ENCODE measurements around a stretch of chr20.

DNA sequence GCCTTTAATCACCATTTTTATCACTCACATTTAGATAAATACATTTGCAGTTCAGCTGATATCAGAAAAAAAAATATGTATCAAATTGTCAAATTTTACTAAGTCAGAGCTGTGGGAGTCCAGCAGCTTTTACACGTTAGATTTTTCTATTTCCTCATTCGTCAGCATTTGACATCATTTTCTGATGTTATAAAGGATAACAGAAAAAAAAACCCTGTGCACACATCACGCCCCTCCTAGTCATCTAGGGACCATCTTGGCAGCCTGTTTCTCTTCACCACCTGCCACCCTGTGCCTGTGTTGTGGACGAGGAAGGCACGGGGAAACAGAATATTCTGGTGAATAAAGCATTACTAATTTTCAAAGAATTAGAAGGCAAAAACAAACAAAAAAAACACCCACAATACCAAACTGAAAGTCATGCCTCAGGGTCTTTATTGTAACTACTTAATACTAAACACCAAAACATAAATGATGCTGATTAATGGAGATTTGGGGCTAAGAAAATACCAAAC is 12.3 kb downstream of the B4GALT5 start:
- PRO-cap = no peak
- RAMPAGE, long total RNA = no peak

DNA sequence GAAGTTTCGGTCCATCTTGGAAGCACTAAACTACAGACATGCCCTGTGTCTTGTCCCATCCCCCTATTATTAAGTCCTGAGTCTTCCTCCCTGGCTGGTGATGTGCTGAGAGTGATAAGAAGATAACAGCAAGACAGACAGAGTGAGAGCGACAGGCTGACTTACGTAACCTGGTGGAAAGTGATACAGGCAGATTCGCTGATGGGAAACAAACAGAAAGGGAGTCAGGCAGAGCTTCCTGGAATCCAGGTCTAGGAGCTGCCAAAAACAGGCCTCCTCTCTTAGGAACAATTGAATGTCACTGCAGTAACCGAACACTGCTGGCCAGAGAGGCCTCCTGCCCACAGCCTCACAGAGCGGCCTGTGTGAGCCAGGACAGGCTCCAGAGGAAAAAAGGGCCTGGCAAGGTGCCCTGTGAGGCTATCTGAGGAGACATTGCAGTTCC is 34.1 kb upstream of the B4GALT5 start:
- PRO-cap = no peak
- RAMPAGE, long total RNA = no peak

DNA sequence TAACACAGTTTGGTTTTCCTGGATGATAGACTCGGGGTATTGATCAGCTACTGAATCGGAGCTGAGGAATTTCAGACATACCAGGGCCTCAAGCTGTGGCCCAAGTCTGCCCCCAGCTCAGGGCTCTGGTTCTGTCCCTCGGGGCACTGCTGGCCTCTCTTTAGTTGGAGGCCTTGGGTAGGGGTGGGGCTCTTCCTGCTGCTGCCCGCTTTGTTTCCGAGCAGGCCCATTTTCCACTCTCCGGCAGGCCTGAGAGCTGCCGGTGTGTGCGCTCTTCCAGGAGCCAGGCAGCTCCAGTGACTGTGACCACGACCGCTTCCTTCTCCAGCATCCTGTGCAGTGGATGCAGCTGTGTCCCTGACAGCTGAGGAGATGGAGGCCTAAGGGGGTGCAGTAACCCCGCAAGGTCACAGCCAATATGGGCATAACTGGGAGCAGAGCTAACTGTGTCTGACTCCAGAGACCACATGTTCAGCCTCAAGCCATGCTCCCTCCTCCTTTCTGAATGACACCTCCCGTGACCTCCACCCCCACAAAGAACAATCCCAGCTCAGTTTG is 28.1 kb downstream of the SPATA2 start:
- PRO-cap = no peak
- RAMPAGE, long total RNA = no peak

- PRO-cap = no peak
- RAMPAGE, long total RNA = no peak
These were observed 12.4 kb upstream of the UBE2V1 start for GRCh38 chr20:50125317-50125756.

GRCh38 chr20:50139740-50140930 is 13.4 kb downstream of the PEDS1 start:
- PRO-cap = no peak
- RAMPAGE, long total RNA = no peak

GRCh38 chr20:50144420-50144793 is 9.1 kb downstream of the PEDS1 start:
- PRO-cap = no peak
- RAMPAGE, long total RNA = no peak

DNA sequence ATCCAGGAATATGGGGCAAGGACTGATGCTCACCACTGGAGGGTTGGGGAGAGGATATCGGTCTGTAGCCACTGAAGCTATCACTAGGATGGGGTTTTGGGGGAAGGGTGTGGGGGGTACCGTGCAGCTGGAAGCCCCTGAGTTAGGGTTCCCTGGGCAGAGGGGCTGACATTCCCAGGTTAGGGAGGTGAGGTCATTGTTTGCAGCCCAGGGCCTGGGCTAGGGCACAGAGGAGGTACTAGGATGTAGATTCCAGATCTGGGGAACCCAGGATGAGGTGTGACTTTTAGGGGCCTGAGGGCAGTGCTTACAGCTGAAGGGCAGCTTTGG is 740 bp downstream of the PEDS1 start:
- PRO-cap = no peak
- RAMPAGE, long total RNA = no peak

GRCh38 chr20:50194444-50194891 is 3.8 kb downstream of the CEBPB start:
- PRO-cap = no peak
- RAMPAGE, long total RNA = no peak

DNA sequence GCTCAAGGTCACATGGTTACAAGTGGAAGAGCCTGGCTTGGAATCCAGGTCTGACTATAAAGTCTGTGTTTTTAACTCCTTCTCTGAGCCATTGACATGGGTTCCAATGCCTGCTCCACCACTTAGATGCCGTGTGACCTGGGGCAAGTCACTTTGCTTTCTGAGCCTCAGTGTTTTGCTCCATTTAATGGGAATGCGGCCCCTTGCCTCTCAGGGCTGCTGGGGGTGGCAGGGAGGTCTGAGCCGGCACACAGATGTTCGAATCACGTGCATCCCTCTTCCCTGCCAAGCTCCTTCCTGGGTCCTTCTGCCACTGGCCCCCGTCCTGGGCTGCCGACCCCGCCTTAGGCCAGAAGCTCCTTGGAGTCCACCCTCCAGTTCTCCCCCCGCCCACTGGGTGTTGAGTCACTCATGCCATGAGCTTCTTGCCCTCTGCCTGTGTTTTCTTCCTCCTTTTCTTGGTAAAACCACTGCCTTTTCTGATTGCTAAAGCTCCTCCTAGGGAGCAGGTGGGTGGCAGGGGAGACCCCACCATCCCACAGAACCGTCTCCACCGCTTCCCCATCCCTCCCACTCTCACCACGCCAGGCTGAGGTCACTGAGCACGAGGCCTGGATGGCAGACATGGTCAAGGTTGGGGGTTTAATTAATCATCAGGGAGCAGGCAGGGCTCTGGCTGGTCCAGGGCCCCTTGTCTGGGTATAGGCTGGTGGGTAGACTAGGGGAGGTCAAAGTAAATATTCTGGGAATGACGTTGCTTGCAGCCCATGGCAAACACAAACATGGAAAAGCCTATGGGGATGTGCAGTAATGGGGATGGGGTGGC is 35.8 kb downstream of the CEBPB start:
- PRO-cap = no peak
- RAMPAGE, long total RNA = no peak

GRCh38 chr20:50270612-50271020 is 80.0 kb downstream of the CEBPB start:
- PRO-cap = no peak
- RAMPAGE, long total RNA = no peak

DNA sequence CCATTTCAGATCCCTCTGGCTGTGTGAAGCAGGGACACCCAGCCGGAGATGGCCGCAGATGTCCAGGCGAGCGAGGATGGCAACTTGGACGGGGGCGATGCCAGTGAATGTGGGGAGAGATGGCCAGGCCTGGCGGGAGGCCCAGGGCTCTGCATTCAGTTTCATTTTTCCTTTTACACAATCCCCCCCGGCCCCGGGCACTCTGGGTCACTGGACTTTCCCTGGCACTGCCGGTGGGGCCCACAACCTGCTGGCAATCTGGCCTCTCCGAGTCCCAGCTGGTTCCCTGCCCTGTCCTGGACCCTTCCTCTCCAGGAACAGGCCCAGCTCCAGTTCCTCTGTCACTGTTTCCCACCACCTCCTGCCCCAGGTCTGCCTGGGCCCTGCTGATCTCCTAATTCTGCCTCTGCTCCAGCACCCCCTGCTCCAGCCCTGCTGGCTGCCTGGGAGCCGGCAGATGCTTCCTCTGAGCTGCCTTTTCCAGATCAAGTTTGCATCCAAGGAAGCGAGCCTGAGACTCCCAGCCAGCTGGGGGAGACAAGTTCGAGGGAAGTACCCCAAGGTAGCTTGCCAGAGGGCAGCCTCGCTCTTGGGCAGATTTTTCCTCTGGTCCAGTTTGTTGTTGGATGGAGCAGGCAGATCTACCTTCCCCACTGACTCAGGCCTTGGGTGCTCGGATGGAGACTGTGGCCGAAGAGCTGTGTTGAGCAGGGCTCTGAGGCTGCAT is 83.1 kb downstream of the CEBPB start:
- PRO-cap = no peak
- RAMPAGE, long total RNA = no peak

DNA sequence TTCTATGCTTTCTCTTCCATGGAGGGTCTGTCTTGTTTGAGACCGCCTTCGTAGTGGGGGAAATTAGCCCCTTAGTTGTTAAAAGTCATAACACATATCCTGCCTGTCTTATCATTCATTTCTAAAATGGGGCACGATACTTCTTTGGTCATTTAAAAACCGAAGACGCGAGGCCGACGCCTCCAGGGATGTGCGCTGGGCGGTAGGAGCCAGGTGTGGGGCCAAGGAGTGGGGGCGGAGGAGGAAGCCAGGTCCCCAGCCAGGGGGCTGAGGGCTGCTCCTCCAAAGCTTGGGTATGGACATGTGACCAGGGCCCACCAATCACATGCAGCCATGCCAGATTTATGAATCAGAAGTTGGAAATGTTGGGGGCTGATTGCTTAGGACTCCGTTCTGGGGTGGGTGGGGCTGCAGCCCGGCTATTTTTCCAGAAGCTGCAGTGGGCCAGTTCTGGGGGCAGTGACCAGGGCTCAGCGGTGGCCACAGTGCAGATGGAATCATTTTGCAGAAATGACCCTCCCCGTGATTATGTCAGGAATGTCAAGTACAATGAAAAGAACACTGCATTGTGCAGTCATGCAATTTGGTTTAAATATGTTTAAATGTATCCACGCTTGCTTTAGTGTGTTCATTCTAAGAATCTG is 95.9 kb downstream of the CEBPB start:
- PRO-cap = no peak
- RAMPAGE, long total RNA = no peak

DNA sequence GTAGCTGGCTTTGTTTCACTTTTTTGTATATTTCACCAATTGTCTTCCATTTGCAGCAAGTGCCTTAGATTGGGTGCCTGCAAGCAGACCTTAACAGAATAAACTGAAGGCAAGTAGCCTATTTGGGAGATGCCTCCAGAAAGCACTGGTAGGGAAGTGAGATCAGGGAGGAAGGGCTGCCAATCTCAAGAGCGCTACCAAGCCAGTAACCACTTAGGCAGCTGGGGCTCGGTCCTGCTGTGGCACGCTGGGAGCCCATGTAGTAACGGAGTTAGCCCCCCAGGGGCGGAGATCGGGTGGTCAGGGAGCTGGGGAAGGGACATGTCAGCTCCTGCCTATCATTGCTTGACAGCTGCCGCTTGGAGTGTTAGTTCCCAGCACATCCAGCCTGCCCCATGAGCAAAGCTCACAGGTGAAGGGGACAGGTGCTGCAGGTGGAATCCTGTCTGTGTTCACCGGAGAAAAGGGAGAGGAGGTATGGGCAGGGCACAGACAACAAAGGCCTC is 127.0 kb downstream of the CEBPB start:
- PRO-cap = no peak
- RAMPAGE, long total RNA = no peak

DNA sequence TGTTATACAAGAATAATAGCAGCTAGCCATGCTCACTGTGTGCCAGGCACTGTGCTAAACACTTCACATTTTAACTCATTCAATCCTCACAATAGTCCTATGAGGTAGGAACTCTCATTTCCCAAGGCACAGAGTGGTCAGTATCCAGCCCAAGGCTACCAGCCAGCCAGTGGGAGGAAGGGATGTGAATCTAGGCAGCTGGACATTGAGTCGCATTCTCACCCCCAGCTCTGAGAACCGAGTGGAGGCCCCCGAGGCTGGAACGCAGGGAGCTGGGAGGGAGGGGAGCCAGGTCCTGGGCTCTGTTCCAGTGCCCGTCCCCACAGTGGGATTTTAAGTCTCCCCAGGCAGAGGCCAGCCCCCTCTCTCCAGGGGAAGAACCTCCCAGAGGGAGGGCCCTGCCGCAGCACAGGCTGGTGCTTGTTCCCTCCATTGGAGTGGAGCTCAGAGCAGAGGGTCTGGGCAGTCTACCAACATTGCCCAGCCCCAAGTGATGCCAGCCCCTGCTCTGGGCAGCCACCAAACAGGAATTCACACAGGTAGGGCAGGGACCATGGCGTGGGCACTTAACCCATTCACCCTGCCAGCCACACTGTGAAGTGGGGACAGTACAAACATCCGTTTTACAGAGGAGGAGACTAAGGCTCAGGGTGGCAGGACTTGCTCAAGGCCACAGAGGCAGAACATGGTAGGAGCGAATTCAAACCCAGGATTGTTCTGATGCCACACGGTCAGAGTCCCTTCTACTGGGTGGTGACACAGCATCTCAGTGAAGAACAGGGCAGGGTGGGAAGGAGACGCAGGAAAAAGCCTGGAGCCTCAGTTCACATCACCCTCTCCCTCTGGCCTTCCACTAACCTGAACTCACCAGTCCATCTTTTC is 131.4 kb downstream of the CEBPB start:
- PRO-cap = no peak
- RAMPAGE, long total RNA = no peak

DNA sequence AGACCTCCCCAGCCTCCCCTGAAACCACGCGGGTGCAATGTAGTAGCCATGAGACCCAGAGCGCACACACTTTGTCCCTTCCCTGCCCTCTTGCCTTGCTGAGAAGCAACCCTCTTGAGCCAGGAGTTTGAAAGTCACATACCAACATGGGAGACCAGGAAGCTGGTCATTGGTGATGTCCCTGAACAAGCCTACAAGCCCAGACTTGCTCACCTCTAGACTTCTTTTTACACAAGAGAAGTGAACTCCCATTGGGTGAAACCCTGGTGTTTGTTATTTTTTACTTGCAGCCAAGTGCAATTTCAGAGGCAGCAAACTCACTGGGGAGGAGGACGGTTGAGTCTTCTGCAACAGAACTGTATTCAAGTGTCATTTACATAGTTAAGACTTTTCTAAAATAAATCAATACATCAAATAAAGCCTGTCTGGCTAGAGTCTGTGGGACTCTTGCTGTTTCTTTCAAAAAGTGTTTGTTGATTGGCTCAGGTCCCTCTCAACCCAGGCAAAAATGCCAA is 138.1 kb upstream of the PTPN1 start:
- PRO-cap = no peak
- RAMPAGE, long total RNA = no peak

- PRO-cap = no peak
- RAMPAGE, long total RNA = no peak
These were observed 123.6 kb upstream of the PTPN1 start for GRCh38 chr20:50386398-50387074.

GRCh38 chr20:50394428-50395098 is 115.6 kb upstream of the PTPN1 start:
- PRO-cap = no peak
- RAMPAGE, long total RNA = no peak

- PRO-cap = no peak
- RAMPAGE, long total RNA = no peak
These were observed 111.8 kb upstream of the PTPN1 start for GRCh38 chr20:50397969-50399109.

DNA sequence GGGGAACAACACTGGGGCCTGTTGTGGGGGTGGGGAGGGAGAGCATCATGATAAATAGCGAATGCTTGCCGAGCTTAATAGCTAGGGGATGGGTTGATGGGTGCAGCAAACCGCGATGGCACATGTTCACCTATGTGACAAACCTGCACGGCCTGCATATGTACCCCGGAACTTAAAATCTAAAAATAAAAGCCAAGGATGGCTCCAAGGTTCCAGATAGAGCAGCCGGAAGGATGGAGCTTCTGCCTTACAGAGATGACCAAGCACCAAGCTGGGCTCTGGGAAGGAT is 109.3 kb upstream of the PTPN1 start:
- PRO-cap = no peak
- RAMPAGE, long total RNA = no peak

GRCh38 chr20:50456170-50456568 is 54.0 kb upstream of the PTPN1 start:
- PRO-cap = no peak
- RAMPAGE, long total RNA = no peak